Iris pigment epithelial cell (primary cell): ENCODE measurements around a stretch of chr11.

GRCh38 chr11:9315104-9315679 lies 799 bp upstream of the TMEM41B start:
- RRBS = no CpG with 5 or more reads among the region's 15 CpGs

GRCh38 chr11:9363093-9363668 lies 21.3 kb upstream of the IPO7 start:
- RRBS = no CpG with 5 or more reads among the region's 12 CpGs

DNA sequence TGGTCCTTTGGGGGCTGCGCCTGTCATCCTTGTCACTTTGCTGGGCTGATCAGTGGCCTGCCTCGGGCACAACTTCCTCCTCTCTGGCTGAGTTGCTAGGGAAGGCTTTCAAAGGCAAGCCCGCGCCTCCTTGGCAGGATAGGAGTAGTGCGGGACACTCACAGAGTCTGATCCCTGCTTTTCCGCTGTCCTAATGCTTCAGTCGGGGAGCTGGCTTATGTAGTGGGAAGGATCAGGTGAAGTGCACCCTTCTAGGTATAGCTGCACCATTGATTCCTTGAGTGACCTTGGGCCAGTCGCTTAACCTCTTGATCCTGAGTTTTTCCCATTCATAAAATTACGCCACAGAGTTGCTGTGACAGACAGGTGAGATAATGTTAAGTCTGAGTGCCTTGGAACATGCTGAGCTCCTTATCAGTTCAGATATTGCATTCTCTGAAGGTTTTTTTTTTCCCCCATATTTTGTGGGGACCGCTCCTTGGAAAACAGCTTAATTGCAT lies 882 bp downstream of the IPO7 start:
- RRBS = no CpG with 5 or more reads among the region's 10 CpGs

DNA sequence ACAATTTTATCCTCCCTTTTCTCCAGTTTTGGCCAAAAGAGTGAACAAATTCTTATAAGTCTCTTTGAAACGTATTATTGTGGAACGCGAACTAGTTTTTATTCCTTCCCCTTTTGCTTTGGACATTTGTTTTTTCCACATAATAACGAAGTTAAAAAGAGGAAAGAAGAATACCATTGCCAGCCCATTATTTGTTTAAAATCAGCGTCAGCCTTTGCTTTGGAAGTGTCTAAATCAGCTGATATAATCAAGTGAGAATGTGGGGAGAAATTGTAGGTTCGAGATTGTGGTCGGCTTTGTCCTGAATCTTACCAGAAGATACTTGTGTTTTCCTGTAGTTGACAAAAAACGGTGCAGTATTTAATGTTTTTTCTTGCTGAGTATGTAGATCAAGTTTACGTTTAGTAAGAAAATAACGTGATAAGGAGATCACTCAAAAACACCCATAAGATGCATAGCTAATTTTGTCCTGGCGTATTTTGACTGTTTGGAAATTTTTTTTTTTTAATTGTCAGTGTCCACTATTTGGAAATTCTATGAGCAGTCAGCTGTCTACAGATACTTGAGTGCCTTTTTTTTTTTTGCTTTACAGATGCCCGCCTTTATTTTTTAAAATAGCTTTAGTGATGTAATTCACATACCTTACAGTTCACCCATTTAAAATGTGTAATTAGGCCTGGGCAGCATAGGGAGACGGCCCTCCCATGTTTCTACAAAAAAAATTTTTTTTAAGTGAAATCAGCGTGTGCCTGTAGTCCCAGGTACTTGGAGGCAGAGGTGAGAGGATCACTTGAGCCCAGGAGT lies 1.1 kb downstream of the ZNF143 start:
- RRBS = no CpG with 5 or more reads among the region's 14 CpGs

GRCh38 chr11:9601119-9601869 lies 27.8 kb downstream of the WEE1 start:
- RRBS = no CpG with 5 or more reads among the region's 7 CpGs

DNA sequence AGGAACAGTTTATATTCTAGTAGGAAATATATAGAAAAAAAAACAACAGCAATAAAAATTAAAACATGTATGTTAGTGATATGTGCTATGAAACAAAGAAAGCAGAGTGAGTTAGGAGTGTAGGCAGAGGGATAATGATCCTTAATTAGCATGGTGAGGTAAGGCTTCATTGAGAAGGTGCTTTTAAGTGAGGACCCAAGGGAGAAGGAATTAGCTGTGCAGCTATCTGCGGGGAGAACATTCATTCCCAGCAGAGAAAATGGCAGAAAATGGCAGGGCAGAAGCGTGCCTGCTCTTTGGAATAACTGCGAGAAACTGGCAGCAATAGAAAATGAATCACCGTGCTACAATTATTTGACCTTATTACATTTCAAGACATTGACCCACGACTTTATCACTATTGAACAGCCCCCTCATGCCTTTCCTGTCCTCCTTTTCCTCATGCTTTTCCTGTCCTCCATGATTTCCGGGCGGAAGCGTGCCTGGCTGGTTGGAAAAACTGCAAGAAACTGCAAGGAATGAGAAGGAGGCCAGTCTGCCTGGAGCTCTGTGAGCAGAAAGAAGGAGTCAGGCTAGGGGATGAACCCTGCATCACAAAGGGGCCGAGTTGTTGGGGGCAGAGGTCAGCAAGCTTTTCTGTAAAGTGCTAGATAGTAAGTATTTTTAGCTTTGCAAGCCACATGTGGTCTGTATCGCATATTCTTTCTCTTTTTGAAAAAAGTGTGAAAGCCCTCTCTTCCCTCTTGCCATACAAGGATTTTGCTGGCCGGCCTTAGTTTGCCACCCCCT lies 37.2 kb upstream of the SWAP70 start:
- RRBS = no CpG with 5 or more reads among the region's 11 CpGs

GRCh38 chr11:9670073-9670832 lies 6.4 kb downstream of the SWAP70 start:
- RRBS = no CpG with 5 or more reads among the region's 8 CpGs

DNA sequence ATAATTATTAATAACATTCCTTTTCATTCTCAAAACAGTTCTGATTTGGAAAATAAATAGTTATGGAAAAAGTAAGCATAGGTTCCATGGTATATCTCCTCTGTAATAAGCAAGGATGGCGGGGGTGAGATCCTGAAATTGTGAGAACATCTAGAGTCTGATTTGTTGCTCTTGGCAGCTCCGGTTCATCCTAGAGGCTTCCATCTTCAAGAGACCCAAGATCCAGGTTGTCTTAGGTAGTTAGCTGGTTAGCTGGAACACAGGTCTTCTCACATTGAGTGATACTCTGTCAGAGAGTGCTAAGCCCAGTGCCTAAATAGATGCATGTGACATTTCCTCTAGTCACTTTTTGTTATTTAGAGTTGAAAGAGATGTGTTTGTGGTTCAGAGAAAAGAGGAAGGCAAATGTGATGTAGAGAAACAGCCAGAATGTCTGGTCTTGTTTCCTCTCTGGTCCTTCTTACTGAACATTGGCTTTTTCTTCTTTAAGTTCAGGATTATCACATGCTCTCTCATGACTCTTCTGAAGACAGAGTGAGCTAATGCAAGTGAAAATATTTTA lies 75.2 kb downstream of the SWAP70 start:
- RRBS = no CpG with 5 or more reads among the region's 2 CpGs

DNA sequence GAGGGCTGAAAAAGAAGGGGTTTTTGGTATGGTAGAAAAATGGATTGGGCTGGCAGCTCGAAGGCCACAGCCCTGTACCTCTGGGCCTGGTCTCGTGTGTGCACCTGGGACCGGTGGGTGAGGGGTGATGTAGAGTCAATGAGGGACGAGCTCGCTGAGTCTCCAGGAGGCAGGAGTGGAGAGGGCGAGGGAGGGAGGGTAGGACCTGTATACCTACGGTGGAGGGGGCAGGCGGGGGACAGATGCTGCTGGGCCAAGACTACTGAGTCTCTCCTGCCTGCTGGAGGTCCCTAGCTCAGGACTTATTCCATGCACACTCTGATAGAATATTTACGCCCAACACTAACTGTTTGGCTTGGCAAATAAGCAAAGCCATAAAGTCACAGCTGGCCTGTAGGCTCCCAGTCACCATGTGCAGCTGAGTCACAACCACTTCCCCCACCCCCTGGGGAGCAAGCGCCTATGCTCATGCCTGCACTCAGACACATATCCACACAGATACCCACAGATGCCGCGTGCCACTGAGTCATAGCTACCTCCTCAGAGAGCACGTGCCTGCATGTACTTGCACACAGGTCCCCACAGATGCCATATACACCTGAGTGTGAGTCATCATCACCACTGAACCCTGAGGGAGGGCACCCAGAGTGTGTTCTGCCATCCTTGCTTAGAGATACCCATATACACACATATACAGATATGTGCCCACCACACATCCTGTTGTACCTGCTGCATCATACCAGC lies 95.6 kb downstream of the SWAP70 start:
- RRBS = no CpG with 5 or more reads among the region's 13 CpGs

DNA sequence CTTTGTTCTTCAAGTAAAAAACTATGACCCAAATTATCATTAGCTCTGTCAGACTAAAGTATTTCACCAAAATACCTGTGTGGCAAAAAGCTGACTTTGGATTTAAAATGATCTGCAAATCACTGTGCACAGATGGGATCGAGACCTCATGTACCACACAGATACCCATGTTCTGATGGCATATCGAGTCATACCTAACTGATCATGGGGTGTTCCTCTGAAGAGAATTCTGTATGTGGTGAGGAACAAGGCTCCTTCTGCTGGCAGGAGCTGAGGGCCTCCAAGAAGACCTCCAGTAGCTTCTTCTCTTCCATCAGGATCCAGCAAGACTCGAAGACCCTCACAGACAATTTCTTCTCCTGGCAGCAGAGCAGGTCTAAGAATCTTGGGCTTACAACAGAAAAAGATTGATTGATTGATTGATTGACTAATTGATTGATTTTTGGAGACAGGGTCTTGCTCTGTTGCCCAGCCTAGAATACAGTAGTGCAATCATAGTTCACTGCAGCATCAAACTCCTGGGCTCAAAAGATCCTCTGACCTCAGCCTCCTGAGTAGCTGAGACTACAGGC lies 186.0 kb downstream of the SWAP70 start:
- RRBS = no CpG with 5 or more reads among the region's 3 CpGs

GRCh38 chr11:9852377-9853053 lies 188.6 kb downstream of the SWAP70 start:
- RRBS = no CpG with 5 or more reads among the region's 2 CpGs

DNA sequence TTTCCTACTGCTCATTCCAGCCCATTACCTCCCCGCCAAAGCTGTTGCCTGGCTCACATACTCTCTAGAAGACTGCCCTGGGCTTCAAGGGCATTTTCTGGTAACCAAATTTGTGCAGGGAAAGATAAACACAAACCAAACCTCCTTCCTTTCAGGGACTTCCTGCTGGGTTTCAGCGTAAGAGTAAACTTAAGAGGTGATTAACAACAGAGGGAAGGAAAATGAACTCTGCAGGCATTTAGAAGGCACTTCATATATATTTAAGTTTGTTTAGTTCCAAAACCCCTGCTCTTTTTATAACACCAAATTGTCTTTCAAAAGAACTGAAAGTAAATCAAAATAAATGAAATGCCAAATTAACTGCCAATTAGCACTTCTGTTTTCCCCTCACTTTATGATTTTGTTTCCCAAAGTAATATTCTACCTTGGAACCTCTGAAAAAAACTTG lies 195.0 kb downstream of the SWAP70 start:
- RRBS = no CpG with 5 or more reads among the region's 2 CpGs

- RRBS = no CpG with 5 or more reads among the region's 35 CpGs
These were observed 564 bp upstream of the SBF2 start for GRCh38 chr11:10294421-10295145.

- RRBS = 3% methylated on average over 13 of the region's 35 CpGs
These were observed 1.7 kb upstream of the ADM start for GRCh38 chr11:10303105-10303668.

GRCh38 chr11:10306182-10306933 lies 1.5 kb downstream of the ADM start:
- RRBS = 2% methylated on average over 14 of the region's 52 CpGs

DNA sequence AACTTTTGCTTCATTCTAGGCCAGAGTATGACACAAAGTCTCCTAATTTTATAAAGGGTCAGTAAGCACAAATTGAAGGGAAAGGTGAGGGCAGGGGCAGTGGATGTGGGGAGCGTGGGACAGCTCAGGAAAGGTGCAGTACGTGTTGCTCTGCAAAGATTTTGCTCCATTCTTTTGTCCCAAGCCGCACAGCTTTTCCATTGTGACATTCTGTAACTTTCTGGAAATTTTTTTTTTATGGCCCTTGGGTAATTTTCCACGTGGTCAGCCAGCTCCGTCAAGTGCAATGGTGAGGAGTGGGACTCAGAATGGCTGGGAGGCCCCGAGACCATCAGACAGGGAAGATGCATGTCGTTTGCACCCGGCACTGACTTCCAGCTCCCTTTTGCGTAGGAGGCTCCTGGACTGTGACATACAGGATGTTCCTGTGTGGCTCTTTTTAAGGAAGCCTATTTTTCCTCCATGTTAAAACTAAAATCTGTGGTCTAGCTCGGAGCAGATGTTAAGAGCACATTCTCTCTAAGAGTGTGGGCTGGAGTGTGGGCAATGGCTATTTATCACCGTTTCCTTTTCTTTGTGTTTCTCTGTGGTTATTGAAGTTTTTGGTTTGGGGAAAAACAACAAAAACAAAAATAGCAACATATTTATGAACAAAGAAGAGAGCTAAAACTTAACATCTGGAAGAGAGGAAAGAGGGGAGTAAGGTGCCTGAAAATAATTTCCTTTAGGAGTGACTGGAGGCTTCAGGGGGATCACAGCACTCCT lies 41.0 kb upstream of the AMPD3 start:
- RRBS = no CpG with 5 or more reads among the region's 11 CpGs

GRCh38 chr11:10488895-10489715 lies 34.0 kb downstream of the AMPD3 start:
- RRBS = no CpG with 5 or more reads among the region's 11 CpGs

DNA sequence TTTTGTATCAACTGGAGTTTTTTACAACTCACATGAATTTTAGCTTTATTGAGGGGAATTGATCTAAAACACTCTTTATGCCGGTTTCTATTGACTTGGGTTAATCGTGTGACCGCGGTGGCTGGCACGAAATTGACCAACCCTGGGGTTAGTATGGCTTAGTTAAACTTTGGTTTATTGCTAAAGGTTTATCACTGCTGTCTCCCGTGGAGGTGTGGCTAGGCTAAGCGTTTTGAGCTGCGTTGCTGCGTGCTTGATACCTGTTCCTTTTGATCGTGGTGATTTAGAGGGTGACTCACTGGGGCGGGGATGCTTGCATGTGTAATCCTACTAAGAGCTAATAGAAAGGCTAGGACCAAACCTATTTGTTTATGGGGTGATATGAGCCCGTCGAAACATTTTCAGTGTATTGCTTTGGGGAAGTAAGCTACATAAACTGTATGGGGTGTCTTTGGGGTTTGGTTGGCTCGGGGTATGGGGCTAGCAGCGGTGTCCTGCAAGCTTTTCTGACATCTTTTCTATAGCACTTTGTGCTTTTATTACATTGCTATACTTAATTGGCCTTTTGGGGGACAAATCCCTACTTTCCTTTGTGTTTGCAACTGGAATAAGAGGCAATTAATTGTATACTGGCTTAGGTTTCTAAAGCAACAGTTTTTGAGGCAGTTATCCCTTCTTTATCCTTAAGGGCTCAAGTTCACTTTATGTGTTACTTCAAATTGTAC lies 31.0 kb downstream of the RNF141 start:
- RRBS = no CpG with 5 or more reads among the region's 15 CpGs

DNA sequence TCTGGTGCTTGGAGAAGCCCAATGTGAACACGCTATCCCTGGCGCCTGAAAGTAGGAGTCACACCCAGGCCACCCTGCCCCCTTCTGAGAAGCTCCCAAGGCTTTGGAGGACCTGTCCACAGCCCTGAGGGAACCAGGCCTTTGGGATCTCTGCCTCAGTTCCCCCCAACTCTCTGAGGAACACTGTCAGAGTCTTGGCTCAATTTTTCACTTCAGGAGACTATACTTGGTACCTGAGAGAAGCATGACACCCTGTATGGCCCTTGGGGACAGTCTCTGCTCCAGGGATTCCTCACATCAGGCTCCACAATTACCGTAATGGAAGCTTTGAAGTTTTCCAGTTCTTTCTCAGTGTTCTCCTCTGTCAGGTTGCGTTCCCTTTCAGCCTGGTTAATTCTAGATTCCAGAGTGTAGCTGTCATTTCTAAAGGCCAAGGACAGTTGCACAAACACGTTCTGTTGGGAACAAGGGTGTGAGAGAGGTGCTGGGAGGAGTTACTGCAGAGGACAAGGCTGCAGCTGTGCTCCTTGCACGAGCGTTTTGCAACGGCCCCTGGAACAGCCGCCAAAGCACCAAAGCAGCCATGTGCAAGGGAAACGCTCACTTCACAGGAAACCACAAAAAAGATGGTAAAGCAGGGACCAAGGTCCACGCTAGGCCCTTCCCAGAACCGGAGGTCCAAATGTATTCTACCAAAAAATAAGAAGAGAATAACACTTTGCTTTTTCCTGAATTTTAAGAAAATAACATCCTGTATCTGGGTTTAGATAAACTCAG lies 35.8 kb upstream of the LYVE1 start:
- RRBS = no CpG with 5 or more reads among the region's 12 CpGs